H9 (cell line): ENCODE measurements around a stretch of chr11.

DNA sequence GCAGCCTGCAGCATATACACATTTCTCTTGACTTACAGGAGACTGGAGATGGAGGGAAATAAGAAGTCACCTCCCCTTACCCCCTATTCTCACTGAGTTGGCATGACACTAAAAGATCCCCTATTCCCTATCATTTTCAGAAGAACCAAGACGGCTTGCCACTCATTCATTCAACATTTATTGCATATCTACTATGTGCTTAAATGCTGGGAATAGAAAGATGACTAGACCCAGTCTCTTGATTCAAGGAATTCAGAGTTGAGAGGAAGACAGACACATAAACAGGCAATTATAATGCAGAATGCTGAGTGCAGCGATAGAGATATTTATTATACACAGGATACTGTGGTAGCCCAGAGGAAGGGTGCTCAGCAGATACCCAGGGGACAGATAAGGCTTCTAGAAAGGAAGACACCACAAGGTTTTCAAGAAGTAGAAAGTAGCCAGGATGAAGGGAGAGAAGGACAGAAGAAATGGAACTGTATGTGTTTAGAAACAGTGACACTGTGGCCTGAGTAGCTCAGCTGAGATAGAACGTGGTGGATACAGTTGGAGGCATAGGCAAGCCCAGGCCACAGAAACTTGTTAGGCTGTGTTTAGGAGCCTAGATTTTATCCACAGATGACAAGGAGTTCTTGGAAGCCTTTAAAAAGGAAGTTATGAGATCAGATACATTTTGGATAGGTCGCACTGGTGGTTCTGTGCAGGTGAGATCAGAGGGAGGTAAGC is 79.4 kb upstream of the NNMT start:
- PRO-cap = no peak

DNA sequence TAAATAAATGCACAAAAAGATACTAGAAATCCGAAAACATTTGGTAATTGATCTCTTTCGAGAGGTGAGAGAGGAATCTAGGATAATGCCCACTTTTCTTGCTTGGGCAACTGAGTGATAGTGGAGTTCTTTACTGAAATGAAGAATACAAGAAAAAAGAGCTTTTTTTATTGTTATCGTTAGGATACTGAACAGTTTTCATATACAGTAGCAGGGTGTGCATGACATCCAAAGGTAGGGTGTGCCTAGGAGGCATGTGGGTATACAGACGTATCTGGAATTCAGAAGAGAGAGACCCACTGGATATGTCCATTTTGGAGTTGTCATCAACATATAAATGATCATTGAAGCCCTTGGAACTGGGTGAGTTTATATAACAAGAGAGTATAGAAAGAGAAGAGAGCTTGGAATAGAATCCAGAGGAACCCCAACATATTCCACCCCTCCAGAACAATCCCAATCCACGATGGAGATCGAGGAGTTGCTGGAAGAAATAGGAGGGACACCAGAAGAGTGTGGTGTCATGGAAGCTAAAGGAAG is 71.9 kb upstream of the NNMT start:
- PRO-cap = no peak

- PRO-cap = no peak
These were observed 46.0 kb upstream of the NNMT start for GRCh38 chr11:114250168-114250621.

GRCh38 chr11:114254846-114255388 is 41.3 kb upstream of the NNMT start:
- PRO-cap = no peak

- PRO-cap = bidirectional peak, plus-strand start at chr11:114400018, minus-strand start at chr11:114399715; bidirectional peak, plus-strand start at chr11:114400129, minus-strand start at chr11:114400183
These were observed 434 bp downstream of the C11orf71 start for GRCh38 chr11:114399880-114400274.

DNA sequence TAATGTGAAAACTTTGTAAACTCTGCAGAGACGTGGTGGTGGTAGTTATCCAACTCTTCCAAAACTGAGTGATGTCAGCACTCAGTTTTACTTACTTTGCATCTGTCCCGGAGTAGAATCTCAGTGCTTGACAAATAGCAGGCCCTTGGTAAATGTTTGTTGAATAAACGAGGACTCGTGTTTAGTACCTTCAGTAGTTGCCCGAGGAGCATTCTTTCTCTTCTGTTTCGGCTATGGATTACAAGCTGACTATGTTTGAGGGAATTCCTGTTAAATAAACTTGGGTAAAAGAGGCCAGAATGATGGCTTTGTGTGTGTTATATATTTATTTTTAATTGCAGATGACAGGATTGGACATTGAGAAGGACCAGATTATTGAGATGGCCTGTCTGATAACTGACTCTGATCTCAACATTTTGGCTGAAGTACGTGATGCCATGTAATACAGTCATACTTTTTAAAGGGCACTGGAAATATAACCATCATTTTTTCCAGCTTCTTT is 1.1 kb downstream of the REXO2 start:
- PRO-cap = no peak

DNA sequence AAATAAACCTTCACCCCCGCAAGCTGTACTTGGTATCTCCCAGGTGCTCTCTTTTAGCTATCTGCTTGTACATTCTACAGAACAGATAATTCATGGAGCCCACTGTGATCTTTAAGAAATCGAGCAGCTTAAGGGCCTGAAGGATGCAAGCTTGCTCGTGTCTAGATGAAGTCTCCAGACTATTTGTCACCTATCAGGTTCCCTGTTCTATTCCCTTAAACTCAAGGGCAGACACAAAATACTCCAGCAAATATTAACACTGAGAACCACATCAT is 752 bp downstream of the NXPE4 start:
- PRO-cap = no peak

DNA sequence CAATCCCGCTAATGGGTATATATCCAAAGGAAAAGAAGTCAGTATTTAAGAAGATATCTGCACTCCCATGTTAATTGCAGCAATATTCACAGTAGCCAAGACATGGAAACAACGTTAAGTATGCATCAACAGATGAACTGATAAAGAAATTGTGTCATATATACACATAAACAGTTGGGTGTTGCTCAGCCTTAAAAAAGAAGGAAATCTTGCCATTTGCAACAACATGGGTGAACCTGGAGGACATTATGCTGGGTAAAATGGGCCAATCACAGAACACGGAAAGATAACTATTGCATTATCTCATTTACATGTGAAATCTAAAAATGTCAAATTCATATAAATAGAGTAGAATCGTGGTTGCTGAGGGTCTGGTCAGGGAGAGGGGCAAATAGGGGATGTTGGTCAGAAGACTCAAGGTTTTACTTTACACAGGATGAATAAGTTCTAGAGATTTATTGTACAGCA is 1.6 kb upstream of the NXPE2 start:
- PRO-cap = no peak

GRCh38 chr11:115256831-115257169 is 247.4 kb downstream of the CADM1 start:
- PRO-cap = no peak

GRCh38 chr11:115582001-115582527 is 77.8 kb upstream of the CADM1 start:
- PRO-cap = no peak

- PRO-cap = no peak
These were observed 2.2 kb downstream of the ZPR1 start for GRCh38 chr11:116785609-116786094.

- PRO-cap = no peak
These were observed 716 bp upstream of the ZPR1 start for GRCh38 chr11:116788557-116788920.

DNA sequence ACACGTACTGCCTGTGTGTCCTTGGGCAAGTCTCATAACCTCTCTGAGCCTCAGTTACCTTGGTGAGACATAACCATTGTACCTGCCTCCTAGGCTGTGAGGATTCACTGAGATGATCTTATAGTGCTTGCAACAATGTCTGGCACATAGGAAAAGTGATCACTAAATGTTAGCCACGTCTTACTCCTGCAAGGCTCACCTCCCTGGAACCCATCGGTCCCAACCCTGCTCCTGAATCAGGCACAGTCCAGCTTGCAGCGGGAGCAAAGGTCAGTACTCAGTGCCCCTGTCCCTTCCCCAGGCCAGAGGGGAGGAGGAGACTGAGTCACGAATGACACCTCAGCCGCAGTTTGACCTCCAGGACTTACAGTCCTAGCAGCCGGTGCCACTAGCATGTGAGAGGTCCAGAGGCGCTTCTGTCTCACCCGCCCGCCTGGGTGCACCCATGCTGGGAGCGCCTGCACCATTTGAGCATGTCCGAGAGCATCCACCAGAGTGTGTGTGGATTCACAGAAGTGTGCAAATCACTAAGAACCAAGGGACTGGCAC is 3.0 kb upstream of the APOA4 start:
- PRO-cap = no peak

- PRO-cap = no peak
These were observed 2.8 kb downstream of the APOC3 start for GRCh38 chr11:116832169-116833270.

- PRO-cap = no peak
These were observed 27.1 kb upstream of the APOA1 start for GRCh38 chr11:116864438-116865010.

GRCh38 chr11:116949650-116950483 is 112.4 kb upstream of the APOA1 start:
- PRO-cap = no peak

- PRO-cap = no peak
These were observed 48.8 kb downstream of the SIK3 start for GRCh38 chr11:117049511-117049812.

- PRO-cap = no peak
These were observed 5.4 kb upstream of the TAGLN start for GRCh38 chr11:117193698-117194176.

GRCh38 chr11:117842063-117842516 is 17.5 kb upstream of the FXYD2 start:
- PRO-cap = no peak

DNA sequence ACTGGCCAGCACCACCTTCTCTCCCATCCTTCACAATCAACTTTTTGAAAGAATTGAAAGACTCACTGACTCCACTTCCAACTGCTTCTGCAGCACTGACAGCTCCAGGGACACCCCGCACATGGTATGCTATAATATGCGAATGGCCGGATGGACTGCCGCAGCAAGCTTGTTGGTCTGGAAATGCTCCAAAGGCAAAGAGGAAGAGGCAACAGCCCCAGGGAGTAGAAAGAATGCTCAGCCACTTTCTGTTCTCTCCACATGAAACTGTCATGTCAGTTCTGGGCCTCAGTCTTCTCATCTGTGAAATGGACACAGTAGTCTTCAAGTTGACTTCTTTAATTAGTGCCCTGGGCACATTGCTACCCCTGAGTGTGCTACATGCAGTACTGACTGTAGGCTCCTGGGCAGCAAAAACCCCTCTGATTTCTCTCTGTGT is 19.9 kb downstream of the IL10RA start:
- PRO-cap = no peak